Mesenchymal stem cell of Wharton's jelly (primary cell): ENCODE results near the genes BARHL2, CDC7 and SETSIP.

GRCh38 chr1:89724556-89725221 is 91.8 kb downstream of the LRRC8C start:
- CAGE, long polyA plus RNA, result no peak

- CAGE, long polyA plus RNA, result no peak
These were observed 1.5 kb downstream of the LRRC8D start for GRCh38 chr1:89822491-89822570.

DNA sequence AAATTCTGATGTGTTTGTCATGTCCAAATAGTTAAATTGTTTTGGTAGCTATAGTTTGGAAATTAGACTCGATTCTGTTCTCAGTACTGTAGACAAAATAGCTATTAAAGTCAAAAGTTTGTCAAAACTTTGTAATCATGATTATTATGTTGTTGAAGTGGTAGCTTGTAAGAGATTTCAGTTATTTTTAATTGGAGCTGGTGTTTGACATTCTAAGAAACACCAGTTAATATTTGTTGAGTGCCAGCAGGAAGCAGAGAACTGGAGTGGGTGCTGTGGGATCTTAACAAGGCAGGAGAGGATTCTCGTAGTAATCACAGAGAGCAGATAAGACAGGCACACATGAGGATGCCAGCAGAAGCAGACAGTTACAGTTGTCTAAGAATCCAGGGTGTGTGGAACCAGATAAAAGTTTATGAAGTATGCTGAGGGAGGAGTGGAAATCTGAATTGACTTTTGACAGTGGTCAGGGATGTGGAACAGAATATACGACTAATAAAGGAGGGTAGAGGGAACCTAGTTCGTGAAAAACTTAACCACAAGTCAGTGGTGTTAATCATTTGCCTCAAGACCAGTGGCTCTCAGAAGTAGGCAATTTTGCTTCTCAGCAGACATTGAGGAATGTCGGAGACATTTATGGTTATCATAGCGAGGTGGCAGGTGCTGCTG is 2.7 kb downstream of the LRRC8D start:
- CAGE, long polyA plus RNA, result no peak

DNA sequence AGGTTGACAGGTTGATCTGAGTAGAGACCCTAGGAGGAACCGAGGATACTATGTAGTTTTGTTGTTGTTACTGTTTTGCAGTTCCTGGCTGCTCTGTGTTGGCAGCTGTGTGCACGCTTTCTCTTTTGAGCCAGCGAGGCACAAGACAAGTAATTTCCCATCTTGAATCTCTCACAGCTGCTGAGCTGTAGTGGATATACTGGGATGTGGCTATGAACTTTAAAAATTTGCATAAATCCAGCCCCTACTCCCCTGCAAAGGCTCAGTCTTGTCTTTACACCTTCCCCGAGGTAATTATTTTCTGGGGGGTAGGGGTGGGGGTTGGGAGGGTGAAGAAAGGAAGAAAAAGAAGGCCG is 22.1 kb downstream of the LRRC8D start:
- CAGE, long polyA plus RNA, result no peak

- CAGE, long polyA plus RNA, result no peak
These were observed 27.2 kb downstream of the ZNF326 start for GRCh38 chr1:90022074-90022469.

DNA sequence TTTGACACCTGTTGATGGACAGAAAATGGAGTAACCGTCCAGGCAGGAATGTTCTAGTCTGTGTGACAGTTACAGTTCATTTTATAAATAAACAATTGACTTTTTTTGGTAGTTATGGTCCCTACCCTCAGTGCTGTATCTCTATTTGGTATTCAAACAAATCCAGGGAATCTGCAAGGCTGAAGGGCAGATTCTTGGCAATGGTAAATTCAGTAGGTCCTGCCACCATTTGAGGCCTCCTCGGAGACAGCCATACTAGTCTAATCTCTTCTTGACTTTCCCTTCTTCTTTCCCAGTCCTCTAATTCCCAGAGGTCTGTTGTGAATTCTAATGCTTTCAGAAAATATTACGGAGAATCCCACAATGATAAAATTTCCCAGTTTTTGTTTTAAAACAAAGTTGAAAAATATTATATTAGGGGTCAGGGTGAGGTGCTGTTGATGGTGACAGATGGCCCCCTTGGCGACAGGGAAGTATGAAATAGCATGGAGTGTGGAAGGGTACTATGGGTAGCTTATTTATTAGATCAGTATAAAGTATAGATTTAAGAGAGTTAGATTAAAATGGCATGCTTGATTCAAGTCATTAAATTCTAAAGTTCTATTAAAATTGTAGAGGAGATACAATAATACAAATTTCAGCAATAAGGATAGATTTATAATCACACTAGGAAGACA is 37.1 kb downstream of the ZNF326 start:
- CAGE, long polyA plus RNA, result no peak

DNA sequence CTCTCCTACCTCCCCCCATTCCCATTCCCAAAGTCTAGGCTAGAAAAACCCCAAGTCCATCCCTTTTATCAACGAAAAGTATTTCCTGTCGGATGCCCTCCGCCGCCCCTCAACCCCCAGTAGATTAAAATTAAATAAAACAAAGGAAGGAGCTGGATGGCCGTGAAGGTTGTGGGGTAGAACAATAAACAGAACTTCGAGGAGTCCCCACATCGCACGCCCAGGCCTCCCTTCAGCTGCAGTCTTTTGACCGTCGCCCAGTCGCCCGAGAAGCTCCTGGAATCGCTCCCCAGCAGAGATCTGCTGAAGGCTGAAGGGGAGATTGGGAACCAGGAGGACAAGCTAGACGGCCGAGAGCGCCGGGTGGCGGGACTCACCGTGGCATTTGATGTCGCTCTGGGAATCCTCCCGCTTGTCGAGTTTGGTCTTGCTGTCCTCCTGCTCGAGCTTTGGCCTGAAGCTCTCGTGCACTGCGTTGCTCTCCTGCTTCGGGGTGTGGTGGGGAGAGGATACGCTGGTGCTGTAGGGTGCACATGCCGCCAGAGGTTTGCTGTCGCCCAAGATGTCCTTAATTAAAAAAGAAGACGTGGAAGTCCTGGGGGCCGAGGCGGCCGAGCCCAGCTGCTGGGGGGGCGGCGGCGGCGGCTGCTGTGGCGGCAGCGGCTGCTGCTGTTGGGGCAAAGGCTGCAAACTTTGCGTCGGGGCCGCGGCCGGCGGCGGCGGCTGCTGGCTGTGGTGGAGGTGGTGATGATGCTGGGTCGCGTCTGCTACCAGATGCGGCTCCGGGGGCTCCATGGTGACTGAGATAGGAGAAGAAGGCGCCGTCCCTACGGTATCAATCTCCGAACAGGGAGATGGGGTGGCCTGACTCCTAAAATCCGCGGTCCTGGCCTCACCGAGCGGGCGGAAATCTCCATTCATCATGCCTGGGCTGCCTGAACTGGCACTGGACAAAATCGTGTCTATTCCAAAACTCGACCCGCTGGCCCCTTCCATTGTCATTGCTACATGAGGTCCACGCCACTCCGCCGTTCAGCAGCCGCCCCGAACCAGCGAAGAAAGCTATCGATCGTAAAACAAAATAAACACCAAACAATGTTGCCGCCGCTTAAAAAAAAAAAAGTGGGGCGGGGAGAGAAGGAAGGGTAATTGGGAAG is at the start of gene BARHL2:
TSS of gene BARHL2 (minus strand) at position 1,109 of the 1,157 bp plus-strand sequence.
- CAGE, long polyA plus RNA, result no peak

- CAGE, long polyA plus RNA, result start-site peak on the minus strand at chr1:90851578-90851661, 14 and 30 reads in 2 replicates
These were observed 134.1 kb upstream of the BARHL2 start for GRCh38 chr1:90850853-90851885.

- CAGE, long polyA plus RNA, result no peak
These were observed 8.3 kb downstream of the ZNF644 start for GRCh38 chr1:91013350-91014106.

DNA sequence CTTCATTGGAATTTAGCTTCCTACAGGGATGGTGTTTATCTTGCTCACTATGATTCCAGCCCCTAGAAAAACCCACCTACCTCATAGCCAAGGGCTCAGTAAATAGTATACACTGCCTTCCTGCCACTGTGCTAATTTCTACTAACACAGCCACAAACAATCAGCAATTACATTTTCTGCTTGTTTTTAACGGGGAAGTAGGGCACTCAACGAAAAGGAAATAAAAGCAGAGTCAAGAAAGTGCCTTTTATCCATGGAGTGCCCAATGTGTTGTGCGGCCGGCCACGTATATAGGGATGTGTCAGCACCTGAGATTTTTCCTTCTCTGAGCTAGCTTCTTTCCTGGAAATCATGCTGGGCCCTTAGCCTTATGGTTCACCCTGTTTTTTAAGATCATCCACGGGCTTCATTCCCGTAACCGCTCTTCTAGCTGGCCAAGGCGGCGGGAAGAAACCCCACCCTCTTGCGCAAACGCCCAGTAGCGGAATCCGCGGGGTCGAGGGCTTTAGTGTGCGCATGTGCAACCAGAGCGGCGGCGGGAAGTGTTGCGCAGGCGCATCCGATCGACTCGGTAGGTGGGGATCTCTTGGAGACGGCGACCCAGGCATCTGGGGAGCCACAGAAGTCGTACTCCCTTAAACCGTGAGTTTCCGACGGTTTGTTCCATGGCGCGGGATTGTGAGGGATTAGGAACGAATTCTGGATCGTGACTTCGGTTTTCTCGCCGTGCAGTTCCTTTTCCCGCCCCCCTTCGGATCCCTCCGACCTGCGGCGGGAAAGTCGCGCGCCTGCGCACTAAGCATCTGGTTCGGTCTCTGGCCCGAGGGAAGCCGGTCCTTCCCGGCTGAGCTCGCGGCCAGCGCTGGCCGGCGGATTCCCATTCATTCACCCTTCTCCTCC is at the start of gene CDC7:
TSS of gene CDC7 (plus strand) at position 545 of the 900 bp plus-strand sequence.
- CAGE, long polyA plus RNA, result no peak

DNA sequence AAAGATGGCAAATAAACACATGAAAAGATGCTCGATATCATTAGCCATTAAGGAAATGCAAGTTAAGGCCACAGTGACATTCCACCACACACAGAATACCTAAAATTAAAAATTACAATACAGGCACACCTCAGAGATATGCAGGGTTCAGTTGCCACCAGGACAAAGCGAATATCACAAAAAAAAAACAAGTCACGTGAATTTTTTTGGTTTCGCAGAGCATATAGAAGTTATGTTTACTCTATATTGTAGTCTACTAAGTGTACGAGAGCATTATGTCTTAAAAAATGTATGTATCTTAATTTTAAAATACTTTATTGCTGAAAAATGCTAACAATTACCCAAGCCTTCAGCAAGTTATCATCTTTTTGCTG is 95.6 kb downstream of the CDC7 start:
- CAGE, long polyA plus RNA, result no peak

GRCh38 chr1:91731288-91731755 is 154.6 kb downstream of the TGFBR3 start:
- CAGE, long polyA plus RNA, result no peak

GRCh38 chr1:91735096-91735652 is 150.8 kb downstream of the TGFBR3 start:
- CAGE, long polyA plus RNA, result no peak

- CAGE, long polyA plus RNA, result no peak
These were observed 149.0 kb downstream of the TGFBR3 start for GRCh38 chr1:91736588-91737620.

DNA sequence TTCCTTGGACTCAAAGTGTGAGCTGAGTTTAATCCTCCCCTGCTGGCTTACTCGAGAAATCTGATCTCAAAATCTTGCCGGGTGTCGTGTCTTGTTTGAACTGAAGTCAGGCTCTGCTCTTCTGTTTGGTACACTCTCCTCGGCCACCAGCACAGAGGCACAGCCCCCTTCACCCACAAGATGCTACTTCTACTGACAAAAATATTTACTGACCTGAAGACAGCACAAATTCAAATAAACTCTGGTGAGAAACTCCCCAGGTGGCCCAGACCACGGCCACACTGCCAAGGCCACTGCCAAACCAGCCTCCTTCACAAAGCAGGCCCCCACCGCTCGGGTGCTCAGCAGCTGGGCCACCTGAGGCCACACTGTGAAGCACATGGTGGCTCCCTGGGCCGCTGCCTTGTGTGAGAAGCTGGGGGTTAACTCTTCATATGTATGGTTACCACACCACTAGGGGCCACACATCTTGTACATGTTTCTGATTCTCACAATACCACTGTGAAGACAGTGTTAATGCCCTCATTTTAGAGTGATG is 80.6 kb downstream of the TGFBR3 start:
- CAGE, long polyA plus RNA, result no peak

- CAGE, long polyA plus RNA, result no peak
These were observed 57.3 kb downstream of the TGFBR3 start for GRCh38 chr1:91828496-91829279.

DNA sequence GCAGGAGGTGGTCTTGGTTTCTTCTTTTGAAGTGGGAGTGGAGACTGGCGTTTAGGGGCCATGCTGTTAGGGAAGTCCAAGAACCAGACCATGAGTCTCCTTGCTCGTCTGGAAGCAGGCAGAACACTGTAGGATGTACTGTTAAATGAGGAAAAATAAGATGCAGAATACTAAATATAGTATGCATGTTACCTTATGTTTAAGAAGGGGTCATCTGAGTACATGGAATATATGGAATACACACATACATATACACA is at the start of gene SETSIP:
TSS of gene SETSIP (minus strand) at position 62 of the 257 bp plus-strand sequence.
- CAGE, long polyA plus RNA, result no peak

DNA sequence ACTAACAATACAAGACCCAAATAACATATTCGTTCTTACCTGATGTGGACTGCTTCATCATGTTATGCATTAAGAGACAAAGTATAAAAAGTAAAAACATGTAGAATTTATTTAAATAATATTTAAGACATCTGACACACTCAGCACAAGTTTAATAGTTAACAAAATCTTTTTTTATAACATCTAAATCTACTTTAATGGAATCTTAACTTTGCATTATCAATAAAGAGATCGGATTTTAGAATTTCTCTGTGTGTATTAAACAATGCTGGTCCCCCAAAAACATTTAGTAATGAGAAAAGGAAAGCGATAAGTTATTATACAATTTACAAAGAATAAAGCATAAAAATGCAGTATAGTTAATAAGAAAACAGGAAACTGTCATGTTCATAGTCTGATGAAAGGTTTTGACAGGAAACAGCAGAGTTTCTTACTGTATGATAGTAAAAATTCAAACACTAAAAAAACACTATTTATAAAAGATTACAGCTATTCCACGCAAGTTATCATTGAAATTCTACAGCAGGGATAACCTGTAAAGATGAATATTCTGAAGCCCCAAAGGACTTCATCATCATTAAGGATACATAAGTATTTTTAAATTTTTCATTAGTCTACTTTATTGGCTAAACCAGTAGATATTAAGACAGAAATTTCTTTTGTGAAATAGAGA is 49.4 kb upstream of the GFI1 start:
- CAGE, long polyA plus RNA, result no peak

- CAGE, long polyA plus RNA, result no peak
These were observed 90.7 kb downstream of the EVI5 start for GRCh38 chr1:92694273-92694586.

- CAGE, long polyA plus RNA, result no peak
These were observed 39.9 kb downstream of the EVI5 start for GRCh38 chr1:92745061-92745359.